Measurements from ENCODE around the gene ABCA10.

- RRBS, result no CpG with 5 or more reads among the region's 16 CpGs
These were observed 29.4 kb downstream of the PRKAR1A start for GRCh38 chr17:68541266-68542407.

DNA sequence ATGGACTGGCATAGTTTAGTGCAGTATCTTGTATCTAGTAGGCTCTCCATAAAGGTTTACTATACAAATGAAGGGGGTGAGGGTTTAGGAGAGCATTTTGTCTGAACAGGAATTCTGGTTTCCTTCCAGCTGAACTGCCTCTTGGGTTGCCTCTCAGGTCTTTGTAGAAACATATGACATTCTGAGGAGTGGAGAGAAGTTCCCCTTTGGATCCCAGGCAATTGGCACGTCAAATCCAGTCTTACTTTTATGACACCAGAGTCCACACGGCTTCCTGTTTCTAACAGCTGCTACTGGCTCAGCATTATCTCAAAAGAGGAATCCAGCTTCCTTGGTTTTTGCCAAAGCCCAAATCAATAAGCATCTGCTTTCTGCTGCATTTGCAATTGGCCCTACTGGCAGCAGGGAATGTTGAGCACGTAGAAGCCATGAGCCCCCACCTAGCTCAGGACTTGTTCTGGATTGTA is 97.6 kb upstream of the FAM20A start:
- RRBS, result no CpG with 5 or more reads among the region's 3 CpGs

- RRBS, result no CpG with 5 or more reads among the region's 7 CpGs
These were observed 175.8 kb upstream of the FAM20A start for GRCh38 chr17:68776844-68777515.

- RRBS, result no CpG with 5 or more reads among the region's 8 CpGs
These were observed 77.7 kb downstream of the ABCA8 start for GRCh38 chr17:68877369-68878006.

GRCh38 chr17:68944468-68944943 is 10.7 kb downstream of the ABCA8 start:
- RRBS, result no CpG with 5 or more reads among the region's 6 CpGs

DNA sequence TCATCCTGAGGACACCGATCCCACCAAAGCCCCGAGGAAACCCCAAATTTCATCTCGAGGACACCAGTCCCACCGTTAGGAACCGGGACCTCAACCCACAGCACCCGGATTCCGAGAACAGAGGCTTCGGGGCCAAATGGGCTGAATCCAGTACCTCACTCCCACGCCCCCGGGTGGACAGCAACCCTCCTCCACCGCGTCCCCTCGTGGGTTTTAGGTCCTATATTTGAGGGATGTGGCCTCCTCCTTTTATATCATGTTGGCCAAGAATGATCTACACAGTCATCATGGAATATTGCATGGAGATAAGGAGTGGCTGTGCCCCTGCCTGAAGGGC is 8.0 kb upstream of the ABCA8 start:
- RRBS, result no CpG with 5 or more reads among the region's 13 CpGs

DNA sequence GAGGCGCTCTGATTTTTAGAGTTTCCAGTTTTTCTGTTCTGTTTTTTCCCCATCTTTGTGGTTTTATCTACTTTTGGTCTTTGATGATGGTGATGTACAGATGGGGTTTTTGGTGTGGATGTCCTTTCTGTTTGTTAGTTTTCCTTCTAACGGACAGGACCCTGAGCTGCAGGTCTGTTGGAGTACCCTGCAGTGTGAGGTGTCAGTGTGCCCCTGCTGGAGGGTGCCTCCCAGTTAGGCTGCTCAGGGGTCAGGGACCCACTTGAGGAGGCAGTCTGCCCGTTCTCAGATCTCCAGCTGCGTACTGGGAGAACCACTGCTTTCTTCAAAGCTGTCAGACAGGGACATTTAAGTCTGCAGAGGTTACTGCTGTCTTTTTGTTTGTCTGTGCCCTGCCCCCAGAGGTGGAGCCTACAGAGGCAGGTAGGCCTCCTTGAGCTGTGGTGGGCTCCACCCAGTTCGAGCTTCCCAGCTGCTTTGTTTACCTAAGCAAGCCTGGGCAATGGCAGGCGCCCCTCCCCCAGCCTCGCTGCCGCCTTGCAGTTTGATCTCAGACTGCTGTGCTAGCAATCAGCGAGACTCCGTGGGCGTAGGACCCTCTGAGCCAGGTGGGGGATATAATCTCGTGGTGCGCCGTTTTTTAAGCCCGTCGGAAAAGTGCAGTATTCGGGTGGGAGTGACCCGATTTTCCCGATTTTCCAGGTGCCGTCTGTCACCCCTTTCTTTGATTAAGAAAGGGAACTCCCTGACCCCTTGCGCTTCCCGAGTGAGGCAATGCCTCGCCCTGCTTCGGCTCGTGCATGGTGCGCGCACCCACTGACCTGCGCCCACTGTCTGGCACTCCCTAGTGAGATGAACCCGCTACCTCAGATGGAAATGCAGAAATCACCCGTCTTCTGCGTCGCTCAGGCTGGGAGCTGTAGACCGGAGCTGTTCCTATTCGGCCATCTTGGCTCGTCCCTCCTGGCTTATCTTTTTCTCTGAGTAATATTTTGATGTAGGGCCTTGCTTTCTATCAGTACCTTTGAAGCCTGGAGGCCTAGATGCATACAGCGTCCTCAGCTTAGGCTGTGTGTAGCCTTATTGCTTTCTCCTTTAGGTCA is 49.3 kb upstream of the ABCA8 start:
- RRBS, result no CpG with 5 or more reads among the region's 36 CpGs

GRCh38 chr17:69088441-69089342 is 28.0 kb upstream of the ABCA9 start:
- RRBS, result no CpG with 5 or more reads among the region's 4 CpGs

DNA sequence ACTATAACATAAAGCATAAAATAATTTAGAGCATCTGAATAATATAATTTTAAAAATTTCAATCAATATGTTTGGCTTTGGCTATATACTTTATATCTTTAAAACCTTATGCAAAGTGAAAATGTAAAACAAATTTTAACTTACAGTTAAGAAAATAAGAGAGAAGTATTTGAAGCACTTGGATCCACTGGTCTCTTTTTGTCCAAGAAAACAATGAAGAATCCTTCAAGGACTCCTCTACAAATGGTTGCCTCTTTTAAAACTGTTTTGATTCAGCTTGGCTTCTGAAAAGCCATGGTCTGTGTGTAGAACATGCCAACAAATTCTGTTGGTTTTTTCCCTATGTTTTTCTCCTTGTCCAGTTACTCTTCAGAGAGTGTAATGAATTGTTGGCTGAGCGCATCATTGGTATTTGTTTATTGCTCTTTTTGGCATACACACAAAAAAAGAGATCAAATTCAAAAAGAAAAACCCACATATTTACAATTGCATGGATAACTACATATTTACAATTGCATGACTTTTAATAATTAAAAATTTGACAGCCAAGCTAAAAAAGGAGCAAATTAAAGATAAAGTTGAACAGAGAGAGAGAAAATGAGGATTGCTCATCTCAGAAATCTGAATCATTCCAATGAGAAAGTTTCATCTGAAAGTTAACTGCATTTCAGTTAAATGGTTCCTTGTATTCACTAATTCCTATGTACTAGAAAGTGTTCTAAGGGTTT is at the start of gene ABCA10:
Gene ABCA10, minus strand, starts transcription at position 388 of the 728 bp plus-strand sequence.
- RRBS, result no CpG with 5 or more reads among the region's 1 CpG

- RRBS, result no CpG with 5 or more reads among the region's 5 CpGs
These were observed 39.9 kb upstream of the ABCA10 start for GRCh38 chr17:69268450-69269039.

DNA sequence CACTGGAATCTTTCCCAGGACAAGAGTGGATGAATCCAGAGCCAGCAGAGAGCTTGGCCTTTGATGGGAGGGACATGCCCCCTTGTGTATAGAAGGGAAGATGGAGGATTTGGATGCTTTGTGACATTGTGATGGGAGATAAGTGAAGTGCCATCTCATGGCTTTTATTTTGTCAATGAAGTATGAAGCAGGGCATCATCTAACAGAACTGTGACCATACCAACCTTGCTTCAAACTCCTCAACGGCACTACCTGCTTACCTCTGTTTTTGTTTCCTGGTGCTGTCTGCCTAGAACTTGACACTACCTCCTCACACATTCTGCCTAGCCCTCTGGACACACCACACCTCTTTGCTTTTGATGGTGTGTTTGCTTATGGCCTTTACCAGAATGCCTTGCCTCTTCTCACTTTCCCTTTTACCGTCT is 56.0 kb downstream of the MAP2K6 start:
- RRBS, result no CpG with 5 or more reads among the region's 2 CpGs

DNA sequence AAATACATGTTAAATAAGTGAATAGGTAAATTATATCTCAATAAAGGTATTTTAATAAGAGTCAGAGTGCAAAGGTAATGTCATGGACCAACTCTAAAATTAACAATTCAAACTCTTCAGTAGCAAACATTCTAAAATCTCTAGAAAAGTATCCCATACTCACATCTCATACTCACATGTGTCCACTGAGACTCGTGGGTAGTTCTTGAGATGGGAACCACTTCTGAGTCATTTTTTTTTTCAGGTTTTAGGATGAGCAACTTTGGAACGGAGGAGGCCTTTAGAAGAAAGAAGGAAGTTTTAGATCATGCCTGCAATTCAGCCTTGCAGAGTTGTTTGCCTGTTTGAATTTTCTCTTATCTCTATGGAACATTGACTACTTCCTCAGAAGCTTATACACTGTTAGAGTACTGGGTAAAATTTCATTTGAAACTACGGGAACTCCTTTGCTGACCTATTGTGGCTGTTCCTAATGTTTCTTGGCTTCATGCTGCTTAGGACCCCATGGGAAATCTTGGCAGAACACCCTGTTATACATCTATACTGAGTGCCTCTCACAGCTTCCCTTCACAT is 70.7 kb downstream of the MAP2K6 start:
- RRBS, result no CpG with 5 or more reads among the region's 3 CpGs

DNA sequence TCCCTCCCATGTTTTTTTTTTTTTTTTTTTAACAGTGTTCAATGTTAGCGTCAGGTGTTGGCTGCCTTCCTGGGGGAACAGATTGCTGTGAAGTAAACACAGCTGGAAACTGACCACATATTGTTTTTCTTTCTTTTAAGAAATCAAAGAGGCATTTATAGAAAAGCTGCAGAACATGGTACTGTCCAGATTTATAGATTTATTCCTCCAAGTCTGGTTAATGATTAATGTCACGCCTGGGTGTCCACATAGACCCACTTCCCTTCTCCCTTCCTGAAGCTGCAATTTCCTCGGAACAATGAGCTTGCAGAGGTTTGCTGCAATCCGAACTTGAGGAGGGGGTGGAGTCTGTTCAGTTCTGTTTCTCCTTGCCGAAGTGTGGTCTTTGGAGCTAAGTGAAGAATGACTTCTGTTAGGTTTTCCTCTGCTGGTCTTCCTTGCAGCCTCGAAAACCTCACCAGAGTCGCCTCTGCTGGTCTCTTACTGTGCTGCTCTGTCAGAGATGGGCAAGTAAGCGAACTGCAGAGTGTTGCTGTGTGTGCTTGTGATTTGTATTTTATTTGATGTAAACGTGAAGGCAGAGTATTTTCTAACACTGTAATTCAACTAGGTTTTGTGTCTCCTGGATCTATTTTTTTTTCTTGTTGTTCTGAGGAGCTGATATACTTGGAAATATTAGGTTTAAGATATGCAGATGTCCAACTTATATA is 87.6 kb downstream of the MAP2K6 start:
- RRBS, result no CpG with 5 or more reads among the region's 9 CpGs

GRCh38 chr17:69580969-69581938 is 166.8 kb downstream of the MAP2K6 start:
- RRBS, result no CpG with 5 or more reads among the region's 19 CpGs

DNA sequence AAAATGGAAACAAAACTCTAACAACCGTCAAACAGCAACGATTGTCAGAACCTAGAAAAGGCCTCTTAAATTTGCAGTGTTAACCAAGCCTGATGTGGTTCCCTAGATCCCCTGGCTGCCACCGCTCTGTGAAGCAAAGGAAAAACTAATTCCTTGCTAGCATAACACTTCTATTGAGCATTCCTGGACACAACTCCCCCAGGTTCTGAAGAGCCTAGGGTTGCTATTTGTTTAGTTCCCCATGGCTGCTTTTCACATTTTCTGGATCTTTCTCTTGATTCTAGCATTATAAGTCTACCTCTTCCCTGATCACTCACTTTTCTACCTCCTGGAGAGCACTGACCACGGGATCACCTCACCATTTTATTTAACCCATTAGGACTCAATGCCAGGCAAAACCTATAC is 791 bp upstream of the KCNJ16 start:
- RRBS, result no CpG with 5 or more reads among the region's 4 CpGs

DNA sequence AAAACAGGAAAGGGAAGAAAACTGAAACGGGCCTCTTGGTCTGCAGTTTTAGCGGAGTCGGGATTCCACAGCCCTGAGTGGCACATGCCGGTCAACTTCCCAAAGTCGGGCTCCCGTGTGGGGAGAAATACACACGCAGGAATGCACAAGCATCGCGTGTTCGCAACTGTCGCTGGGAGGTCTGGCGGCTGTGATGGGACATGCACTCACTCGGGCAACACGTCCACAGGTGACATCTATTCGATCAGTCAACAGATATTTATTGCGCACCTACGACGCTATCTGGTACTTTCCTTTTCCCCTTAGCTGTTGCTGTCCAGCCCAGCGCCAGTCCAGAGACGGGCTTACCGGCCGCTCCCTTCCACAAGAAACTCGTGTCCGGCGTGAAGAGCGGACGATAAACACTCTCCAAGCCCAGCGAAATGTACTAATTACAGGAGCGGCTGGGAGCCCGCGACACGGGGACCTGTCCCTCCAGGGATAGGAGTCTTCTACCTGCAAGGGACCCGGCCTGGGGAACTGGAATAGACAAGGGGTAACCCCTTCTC is 3.7 kb upstream of the SOX9 start:
- RRBS, result no CpG with 5 or more reads among the region's 33 CpGs

- RRBS, result no CpG with 5 or more reads among the region's 38 CpGs
These were observed 1.6 kb downstream of the SOX9 start for GRCh38 chr17:72122338-72122935.

- RRBS, result 0% methylated on average over 3 of the region's 8 CpGs
These were observed 301.5 kb downstream of the SOX9 start for GRCh38 chr17:72422283-72422717.

DNA sequence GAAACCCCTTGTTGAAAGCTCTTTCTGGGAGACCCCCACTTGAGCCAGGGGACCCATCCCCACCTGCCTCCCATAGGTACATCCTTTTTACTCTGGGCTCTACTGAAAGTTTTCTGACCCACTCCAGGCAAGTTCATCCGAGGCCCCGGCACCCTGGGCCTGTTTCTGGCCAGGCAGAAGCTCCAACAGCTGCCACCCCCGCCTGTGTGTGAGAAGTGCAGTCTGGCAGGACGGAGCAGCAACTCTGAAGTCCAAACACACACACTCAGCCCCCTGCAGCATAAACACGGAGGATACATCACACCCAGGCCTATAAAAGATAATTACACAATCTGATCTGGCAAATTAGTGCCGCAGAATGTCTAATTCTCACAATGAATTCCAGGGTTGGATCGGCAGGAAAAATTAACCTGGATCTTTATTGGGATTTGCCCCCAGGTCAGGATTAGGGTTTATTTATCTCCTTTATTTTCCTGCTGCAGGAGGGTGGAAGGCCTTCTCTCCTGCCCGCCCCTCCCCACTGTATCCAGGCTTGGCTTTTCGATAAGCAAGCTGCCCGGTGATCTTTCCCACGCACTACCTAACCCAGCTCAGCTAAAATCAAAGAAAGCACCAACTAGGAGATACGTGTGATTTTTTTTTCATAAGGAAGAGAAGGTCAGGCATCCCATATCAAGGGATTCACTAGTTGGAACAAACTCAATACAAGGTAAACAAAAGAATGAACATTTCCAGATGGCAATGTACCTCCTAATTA is 311.4 kb downstream of the SOX9 start:
- RRBS, result no CpG with 5 or more reads among the region's 12 CpGs

- RRBS, result no CpG with 5 or more reads among the region's 20 CpGs
These were observed 324.7 kb downstream of the SOX9 start for GRCh38 chr17:72445418-72445993.

All from GM12892 (cell line).